Jejunum (tissue), 1 donor: ENCODE measurements around a stretch of chr17.

GRCh38 chr17:69479964-69480633 is 65.6 kb downstream of the MAP2K6 start:
- PRO-cap, result no peak

DNA sequence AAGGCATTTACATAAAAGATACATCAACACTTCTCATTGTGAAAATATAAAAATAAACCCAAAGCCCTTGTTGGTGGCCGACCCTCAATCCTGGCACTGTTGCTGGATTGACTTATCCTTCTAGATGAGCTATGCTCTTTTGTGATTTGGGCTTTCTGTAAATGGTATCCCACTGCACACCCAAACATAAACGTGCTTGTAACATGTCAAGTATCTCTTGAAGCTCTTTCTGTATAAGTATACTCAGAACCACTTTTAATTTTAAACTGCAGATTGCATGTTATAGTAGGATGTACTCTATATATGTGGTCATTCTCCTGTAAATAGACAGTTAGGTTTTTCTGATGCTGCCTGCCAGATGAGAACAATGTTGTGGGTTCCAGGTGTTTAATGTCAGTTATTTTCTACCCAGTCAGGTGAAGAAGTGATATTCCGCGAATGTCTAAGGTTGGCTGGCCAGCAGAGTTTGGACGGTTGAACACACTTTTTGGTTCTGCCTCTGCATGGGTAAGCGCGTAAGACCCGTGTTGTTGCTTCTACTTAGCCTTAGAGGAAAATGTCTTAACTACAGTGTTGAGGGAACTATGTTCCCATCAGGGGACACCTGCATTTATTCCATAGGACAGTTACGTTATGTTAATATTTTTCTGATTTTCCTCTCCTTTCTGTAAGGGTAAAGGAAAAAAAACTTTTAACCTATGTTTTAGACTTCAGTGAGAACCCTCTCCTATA is 162.5 kb downstream of the MAP2K6 start:
- PRO-cap, result no peak

- PRO-cap, result no peak
Observed at GRCh38 chr17:69907384-69907628, 167.7 kb upstream of the KCNJ16 start.

DNA sequence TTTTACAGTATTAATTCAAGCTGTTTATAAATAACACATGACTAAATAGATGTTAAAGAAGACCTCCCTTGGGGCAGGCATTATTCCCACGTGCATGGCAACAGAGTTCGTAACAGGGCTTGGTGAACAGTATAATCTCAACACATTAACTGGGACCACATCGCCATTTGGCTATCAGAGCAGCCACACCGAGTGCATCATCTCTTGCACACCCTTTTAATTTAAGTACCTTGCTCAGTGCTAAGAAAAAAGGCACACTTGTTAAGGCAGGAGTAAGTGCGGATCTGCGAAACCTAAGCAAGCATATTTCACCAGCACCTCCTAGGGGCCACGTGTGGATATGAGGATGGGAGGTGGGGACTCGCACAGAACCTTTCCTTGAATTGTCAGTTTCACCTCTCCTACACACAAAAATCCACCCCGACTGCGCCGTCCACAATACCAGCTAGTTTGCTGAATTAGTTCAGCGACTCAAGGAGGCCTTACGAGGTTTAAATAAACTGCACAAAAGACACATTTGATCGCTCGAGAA is 1.4 kb upstream of the KCNJ2 start:
- PRO-cap, result no peak

DNA sequence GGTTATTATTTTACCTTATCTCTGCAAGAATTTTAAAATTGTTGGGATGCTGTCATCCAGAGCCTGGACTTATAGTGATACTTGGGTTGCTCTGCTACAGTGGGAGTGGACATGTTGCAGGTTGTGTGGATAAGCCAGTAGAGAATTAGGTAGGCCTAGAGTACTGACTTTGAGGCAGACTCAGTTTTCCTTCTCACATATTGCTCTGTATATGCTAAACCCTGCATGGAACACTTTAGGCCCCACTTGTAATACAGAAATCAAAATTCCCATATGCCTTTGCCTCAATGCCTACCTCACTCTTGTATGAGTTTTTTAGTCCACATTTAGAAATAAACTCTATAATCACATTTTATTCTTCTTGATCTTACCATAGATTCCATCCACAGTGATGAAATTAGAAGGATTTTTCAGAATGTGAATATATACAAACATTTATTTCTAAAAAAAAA is 221.9 kb downstream of the KCNJ2 start:
- PRO-cap, result no peak

GRCh38 chr17:72116140-72116658 is 4.6 kb upstream of the SOX9 start:
- PRO-cap, result no peak

- PRO-cap, result no peak
Observed at GRCh38 chr17:72123503-72123826, 2.6 kb downstream of the SOX9 start.

DNA sequence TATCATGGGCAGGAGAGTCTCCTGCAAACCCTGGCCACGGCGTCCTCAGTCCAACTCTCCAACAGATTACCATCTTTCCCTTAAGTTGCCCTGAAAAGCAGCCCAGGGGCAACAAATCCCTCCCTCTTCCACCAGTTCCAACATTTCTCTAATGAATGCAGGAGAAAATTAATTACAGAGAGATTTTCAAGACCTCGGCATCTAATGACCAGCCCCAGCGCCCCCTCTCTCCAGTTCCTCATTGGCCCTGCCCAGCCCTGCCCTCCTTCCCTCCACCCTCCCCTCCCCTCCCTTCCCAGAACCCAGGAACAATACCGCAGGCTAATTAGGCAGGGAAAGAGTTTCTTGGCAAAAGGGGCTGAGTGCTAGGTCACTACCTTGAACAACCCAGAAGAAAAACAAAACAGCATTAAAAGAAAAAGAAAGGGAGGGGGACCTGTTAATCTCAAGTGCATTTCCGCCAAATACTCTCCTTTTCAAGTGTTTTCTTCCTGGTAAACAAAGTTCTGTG is 215.2 kb downstream of the SOX9 start:
- PRO-cap, result no peak

- PRO-cap, result no peak
Observed at GRCh38 chr17:72400033-72400525, 279.3 kb downstream of the SOX9 start.

DNA sequence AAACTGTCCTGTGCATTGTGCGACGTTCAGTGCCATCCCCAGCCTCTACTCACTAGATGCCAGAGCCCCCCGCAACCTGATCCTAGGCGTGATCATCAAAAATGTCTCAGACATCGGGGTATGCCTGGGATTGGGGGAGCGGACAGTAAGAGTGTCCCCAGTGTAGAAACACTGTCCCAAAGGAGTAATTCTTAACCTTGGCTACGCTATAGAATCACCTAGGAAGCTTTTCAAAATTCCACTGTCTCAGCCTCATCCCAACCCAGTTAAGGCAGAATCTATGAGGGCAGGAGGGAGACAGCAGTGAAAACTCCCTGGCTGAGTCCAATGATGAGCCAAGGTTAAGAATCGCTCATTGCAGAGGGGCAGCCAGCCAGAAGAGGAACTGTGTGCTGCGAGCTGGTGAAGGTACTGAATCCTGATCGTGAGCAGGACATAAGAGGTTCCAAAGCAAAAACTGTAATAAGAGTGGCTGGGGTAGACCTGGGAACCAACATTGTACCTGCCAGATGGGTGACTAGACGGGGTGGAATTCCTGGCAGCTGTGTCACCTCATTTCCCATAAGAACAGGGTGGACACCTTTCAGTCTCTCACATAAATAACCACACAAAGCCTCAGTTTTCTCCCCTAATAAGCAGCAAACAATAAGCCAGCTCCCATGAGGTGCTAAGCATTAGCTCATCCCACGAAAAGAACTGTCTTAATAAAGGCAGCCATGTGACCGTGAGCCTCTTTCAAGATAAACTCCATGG is 290.2 kb downstream of the SOX9 start:
- PRO-cap, result no peak

DNA sequence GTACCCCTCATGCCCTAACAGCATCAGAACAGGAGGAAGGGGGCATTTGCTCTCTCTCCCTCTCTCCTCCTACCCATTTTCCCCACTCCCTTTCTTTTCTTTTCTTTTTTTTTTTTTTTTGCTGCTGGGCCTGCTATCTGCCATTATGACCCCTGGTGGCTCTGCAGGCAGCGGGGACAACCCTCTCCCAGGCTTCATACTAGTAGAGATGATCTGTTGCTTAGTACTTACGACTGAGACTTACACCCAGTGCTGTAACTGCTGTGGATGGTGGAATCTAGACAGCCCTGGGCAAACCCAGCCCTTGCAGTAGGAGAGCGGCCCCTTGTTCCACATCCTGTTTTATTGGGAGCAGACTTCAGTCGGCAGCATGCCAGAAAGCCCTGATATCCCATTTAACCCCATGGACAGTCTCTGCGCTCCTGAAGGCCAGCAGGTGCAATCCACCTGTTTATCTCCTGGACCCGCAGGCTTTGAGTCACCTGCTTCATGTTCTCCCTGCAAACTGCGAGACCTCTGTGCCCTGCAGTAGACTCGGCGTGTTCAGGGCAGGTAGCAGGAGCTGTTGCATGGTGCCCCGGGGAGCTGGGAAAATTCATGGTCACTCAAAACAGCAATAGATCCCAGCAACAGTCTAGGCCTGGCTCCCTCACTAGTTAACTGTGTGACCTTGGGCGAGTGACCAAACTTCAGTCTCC is 306.6 kb downstream of the SOX9 start:
- PRO-cap, result unidirectional peak, plus-strand start at position 531 of the sequence

DNA sequence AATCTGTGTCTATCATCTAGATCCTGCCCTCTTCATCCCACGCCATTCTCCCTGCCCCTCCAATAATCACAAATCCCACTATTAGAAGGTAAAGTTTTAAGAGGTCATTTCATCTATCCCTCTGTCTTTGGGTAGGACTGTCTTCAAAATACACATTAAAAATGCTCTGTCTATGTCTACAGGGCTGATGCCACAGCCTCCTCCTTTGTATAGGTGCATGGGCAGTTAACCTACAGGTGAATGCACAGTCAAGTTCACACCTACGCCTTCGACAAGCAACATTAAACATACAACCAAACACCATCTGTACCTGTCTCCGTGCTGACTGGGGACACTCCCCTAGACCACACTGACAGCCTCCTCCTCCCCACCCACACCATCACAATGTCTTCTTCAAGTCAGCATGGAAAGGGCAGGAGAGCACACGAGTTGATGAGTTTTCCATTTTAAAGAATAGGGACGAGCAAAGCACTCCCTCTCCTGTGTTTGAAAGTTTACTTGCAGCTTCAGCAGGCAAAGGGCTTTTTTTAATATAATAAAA is 367.7 kb downstream of the SOX9 start:
- PRO-cap, result no peak

GRCh38 chr17:72488999-72489757 is 368.4 kb downstream of the SOX9 start:
- PRO-cap, result unidirectional peak, minus-strand start at chr17:72489472; unidirectional peak, minus-strand start at chr17:72489510

GRCh38 chr17:72530000-72530922 is 409.4 kb downstream of the SOX9 start:
- PRO-cap, result no peak

DNA sequence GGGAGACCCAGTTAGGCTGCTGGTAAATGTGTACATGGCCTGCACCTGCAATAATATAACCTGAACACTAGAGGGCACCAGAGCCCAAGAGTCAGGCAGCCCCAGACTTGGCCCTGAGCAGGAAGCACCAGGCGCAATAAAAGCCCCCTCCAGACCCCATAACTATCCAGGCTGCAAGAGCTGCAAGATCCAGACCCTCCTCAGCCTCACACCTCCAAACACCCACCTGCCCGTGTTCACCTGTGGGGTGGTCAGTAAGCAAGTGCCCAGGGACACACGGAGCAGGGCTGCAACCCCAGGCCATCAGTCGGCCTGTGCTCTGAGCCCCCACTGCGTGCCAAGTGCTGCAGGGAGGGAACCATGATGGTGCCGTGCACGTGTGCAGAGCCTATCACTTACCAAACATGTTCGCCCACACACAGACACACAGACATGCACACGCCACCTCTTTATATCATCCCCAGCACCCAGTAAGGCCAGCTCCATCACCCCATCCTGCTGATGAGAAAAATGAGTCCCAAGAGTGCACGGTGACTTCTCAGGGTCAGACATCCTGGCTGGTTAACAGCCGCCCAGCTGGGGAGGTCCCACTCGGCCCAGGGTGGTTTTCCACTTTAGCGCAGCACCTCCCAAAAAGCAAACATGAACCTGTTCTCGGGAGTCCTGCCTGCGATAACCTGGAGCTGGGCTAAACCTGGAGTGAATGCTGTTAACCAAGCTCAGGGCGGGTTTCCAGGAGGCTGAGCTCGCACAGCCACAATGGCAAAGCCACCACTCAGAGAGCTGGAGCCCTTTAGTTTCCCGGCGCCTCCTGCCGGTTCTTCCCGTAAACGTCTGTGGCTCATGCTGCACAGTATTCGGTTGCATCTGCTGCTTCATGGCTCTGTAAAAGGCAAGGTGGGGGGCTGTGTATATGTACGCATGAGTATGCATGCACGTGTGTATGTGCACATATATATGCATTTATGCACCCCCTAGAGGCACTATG is 439.8 kb downstream of the SOX9 start:
- PRO-cap, result no peak

DNA sequence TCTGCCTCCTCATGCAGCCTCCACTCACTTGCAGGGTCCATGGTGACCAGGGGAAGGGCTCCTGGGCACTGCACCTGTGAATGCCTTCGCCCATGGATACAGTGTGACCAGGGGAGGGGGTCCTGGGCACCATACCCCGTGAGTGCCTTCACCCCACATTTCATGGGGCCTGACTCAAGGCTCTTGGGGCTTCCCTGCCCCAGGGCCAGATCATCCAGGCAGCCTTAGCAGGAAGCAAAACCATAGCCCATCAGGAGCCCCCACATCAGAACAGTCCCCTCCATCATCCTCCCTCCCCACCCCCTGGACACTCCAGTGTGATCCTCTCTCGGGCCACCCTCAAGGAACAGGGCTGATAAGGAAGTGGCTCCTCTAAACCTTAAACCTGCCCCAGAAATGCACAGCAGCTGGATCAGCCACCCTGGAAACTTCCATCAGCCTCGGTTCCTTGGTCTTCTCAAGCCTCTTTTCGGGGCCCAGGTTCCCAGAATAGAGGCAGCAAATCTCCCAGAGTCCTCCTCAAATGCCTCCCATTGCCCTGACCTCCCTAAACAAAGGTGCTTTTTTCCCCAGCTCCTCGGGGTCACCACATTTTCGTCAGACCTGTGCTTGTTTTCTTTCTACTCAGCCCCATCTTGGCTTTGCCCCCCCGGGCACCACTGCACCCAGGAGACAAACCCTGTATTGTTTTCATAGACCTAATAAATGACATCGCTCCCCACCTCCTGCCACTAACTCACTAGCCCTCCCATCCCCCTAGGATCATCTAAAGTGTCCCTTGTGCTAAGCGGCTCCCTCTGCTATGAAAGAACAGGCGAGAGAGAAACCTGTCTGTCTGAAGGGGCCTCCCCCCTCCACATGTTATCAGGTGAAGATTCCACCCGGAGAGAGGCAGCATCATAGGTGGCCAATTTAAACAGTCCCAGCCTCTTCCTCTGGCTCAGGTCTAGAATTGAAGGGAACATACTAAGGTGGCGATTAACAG is 450.9 kb downstream of the SOX9 start:
- PRO-cap, result no peak

GRCh38 chr17:72588778-72589742 is 468.2 kb downstream of the SOX9 start:
- PRO-cap, result bidirectional peak, plus-strand start at chr17:72589171, minus-strand start at chr17:72589056

DNA sequence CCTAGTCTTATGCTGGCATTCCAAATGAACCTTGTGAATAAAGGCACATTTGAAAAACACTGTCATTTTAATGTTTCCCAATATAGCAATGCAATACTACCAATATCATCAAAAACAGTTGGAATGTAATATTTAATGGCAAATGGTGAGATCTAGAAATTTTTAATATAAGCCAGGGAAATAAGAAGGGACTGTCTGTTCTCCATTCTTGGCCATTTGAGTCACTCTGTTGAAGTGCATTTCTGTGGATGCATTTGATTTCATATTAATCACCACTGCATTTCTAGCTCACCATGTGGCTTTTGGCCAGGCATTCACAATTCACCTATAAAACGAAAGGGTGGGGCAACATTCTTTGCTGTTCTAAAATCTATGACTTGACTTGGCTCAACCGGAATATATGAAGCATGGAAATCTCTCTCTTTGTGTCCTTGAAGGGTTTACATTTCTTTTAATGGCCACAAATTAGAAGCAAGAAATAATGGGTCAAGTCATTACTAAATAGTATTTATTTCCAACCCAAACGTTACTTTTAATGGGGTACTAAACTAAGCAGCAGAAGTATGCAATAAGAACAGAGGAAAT is 483.0 kb downstream of the SLC39A11 start:
- PRO-cap, result no peak

DNA sequence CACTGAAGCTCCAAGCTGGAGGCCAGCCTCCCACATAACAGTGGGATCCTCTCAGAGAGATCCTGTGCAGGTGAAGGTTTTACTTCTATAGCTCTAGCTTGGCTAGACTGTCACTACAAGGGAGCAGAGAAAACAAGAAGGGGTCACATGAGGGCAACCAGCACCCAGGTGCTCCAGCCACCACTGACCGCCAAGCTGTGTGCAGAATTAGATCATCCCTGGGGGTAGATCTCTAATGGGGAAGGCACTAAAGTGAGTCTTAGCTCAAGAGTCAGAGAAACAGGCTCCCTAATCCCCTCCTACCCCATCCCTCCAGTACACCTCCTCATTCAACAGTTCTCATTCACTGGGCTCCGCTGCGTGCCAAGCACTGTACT is 13.4 kb downstream of the CDC42EP4 start:
- PRO-cap, result no peak

GRCh38 chr17:73452021-73452428 is 140.2 kb upstream of the CDC42EP4 start:
- PRO-cap, result no peak